B cell (primary cell): Measurements from ENCODE around the genes RAB6A, PGM2L1 and LIPT2.

GRCh38 chr11:73317242-73317579, 9.1 kb downstream of the ARHGEF17 start:
- PRO-cap: no peak
- CAGE, long polyA plus RNA: no peak

DNA sequence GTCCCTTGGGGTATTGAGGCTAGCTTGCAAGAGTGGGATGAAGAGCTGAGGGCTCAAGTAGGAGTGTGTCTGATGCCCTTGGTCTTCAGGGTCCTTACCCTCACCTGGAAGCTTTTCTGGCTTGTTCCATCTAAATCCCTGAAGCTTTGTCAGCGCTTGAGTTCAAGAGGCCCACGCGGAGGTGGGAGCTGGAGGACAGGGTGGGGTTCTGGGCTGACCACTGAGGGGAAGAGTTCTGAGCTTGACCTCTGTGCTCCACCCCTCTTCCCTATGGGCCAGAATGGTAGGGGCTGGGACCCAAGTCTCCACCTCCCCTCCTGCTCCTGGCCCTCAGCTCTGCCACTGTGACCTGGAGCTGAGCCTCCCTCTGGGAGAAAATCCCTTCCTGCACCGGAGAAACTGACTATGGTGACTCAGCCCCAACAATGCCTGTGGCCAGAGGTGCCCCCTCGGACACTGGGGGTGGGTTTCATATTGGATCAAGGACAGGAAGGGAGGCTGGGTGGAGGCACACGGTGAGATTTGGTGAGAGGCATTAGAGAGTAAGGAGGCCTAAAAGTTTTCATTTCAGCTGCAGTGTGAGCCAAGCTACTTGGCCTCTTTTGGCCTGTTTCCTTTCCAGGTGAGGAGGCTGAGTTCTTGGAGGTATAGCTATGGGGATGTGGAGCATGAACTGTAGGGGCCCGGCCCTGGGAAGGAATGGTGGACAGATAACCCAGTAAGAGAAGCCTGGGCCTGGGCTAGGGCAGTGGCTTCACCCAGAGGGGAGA, 23.0 kb downstream of the RELT start:
- PRO-cap: no peak
- CAGE, long polyA plus RNA: no peak

- PRO-cap: bidirectional peak, plus-strand start at chr11:73761416, minus-strand start at chr11:73761074
- CAGE, long polyA plus RNA: no peak
These were observed at the start of gene RAB6A for GRCh38 chr11:73760610-73761662. Gene RAB6A (minus strand): TSS chr11:73761074.

DNA sequence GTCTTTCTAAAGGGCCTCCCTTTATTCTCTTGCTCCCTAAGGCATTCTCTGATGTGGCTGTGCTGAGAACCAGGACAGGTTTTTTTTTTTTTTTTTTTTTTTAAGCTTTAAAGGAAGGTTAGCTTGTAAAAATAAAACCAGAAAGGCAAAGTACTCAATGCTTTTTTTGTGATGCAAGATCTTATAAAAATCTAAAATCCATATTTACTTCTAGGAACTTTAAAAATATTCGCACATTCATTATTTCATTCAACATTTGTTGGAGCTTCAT, 2.8 kb upstream of the MRPL48 start:
- PRO-cap: no peak
- CAGE, long polyA plus RNA: no peak

DNA sequence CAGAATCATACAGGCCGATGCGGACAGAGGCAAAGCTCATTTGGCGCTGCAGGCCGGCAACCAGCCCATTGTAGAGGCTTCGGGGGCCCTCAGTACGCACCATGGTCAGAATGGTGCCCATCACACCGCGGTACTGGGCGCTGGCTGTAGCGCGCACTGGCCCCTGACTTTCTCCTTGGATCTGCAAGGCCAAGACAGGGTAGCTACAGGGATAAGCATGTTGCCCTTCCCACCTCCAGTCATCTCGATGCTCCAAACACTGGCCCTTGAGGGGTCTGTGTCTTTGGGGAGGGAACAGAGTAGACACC, 4.8 kb downstream of the UCP2 start:
- PRO-cap: no peak
- CAGE, long polyA plus RNA: no peak

GRCh38 chr11:74023395-74023694, 14.5 kb upstream of the UCP3 start:
- PRO-cap: no peak
- CAGE, long polyA plus RNA: no peak

DNA sequence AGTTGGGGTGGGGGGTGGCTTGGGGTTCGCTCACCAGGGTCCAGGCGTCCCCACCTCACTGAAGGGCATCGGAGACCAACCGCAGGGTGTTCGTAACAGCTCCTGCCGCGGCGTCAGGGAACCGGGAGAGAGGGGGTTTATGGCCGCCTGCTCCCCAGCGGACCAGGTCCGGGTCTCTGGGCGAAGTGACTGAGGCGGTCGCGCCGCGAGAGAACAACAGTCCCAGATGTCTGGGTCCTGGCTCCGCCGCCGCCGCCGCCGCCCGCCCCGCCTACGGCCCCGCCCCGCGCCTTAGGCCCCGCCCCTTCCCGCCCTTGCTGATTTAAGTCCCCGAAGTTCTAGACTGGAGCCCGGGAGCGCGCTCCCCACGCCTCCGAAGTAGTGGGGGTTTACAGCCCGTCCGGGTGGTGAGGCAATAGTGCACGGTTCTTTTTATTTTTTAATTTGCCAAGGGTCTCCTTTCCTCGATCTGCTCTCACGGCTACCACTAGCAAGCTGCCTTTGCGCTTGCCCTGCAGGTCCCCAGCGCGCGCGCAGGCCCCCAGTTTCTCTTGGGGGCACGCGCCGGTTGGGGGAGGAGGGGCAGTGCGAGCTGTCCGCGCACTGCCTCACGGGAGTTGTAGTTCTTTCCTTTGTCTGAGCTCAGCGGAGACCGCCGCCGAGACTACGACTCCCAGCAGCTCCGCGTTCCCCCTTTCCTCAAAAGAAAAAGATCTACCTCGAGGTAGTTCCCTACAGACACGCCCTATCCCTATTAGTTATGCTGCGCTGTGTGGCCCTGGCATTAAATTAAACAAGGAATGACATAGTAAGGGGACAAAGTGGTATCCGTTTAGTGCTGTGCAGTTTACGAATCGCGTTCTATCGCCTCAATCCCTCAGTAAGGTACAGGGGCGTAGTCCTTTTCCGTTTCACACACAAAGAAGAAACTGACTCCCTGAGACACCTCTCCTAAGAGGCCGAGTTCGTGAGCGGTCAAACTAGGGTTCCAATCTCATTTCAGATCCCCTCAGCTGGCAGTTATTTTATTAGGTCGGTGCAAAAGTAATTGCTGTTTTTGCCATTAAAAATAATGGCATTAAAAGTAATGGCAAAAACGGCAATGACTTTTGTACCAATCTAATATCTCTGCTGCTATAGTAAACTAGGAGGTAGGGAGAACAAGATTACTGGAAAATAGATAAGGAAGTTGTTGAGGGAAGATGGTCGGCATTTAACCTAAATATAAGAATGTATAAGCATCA, at the start of gene PGM2L1:
PGM2L1 (minus strand) TSS at position 228 of the 1,244 bp plus-strand sequence.
- PRO-cap: bidirectional peak, plus-strand start at position 341 of the sequence, minus-strand start at position 187 of the sequence
- CAGE, long polyA plus RNA: no peak

DNA sequence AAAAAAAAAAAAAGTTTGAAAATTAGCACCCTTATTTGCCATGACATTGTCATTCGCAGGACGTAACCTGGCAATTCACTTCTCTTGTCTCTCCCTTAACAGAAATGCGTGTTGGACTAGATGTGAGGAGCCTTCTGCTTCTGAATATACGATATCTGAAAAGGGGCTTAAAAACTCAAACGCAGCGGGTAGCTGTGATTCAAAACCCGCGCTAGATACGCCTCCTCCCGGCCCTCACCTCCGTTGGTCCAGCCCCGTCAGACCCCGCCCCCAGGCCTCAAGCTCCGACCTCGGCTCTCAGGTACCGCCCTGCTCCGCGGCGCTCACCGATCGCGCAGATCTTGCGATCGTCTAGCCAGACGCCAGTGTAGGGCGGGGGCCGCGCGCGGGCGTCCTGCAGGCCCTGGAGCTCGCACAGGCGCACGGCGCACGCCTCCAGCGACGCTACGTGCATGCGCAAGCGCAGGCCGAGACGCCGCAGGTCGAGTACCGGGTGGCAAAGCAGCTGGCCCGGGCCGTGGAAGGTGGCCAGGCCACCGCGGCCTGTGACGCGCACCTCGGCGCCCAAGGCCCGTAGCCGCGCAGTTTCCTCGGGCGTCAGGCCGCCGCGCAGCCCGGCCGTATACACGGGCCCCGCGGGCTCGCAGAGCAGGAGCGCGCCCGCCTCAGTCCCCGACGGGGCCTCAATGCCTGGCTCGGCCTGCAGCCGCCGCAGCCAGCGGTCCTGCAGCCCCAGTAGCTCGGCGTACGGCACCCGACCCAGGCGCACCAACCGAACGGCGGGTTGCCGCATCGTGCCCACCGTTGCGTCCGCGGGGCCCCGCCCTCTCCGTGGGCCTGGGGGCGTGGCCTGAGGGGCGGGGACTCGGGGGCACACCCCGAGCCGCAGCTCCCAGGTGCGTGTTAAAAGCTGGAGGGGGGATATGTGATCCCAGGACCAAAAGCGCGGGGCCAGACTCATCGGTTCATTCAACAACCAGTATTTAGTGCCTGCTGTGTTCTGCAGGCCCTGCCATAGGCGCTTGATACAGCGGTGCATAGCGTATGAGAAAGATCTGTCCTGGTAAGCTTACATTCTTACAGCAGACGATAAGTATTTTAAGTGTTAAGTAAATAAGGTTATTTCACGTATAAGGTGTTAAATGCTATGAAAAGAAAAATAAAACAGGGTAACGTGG, at the start of gene LIPT2:
LIPT2 (minus strand) TSS at position 814 of the 1,178 bp plus-strand sequence.
- PRO-cap: bidirectional peak, plus-strand start at position 470 of the sequence, minus-strand start at position 313 of the sequence; unidirectional peak, minus-strand start at position 771 of the sequence
- CAGE, long polyA plus RNA: no peak

DNA sequence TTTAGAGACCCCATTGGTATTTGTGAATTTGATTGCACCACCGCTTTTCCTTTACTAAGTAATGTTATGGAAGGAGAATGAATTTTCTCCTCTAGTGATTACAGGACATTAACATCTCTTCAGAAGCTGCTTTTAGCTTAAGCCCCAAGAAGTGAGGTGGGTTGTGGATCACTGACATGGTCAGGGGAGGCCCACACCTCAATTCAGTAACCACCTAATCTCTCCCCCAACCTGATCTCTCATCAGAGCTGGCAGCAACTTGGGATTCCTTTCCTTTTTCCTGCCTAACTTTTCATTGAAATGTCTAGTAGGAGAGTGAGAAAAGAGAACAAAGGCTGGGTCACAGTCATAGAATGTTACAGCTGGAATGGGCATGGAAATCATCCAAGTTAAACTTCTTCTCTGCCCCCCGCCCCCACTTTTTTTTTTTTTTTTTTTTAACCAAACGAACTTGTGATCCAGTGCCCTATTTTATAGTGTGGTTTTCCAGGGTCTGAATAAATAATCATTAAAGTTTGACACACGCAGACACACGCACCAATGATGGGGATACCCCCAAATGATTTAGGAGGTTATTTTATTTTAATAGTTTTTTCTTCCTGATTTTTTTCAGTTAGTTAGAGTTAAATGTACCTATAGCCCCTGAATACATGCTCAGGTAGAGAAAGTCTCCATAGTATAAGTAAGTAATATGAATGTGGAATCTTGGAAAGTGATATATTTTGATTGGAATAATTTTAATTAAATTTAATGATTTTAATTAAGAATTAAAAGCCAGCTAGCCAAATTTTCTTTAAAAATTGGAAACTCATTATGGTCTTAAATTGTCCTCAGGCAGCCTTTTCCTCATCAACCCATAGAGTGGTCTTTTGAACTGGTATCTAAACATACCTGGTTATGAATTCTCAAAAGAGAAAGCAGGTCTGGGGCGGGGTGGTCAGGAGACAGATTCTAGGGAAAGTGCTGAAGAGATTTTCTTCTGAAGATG, 92.0 kb downstream of the RNF169 start:
- PRO-cap: no peak
- CAGE, long polyA plus RNA: no peak

DNA sequence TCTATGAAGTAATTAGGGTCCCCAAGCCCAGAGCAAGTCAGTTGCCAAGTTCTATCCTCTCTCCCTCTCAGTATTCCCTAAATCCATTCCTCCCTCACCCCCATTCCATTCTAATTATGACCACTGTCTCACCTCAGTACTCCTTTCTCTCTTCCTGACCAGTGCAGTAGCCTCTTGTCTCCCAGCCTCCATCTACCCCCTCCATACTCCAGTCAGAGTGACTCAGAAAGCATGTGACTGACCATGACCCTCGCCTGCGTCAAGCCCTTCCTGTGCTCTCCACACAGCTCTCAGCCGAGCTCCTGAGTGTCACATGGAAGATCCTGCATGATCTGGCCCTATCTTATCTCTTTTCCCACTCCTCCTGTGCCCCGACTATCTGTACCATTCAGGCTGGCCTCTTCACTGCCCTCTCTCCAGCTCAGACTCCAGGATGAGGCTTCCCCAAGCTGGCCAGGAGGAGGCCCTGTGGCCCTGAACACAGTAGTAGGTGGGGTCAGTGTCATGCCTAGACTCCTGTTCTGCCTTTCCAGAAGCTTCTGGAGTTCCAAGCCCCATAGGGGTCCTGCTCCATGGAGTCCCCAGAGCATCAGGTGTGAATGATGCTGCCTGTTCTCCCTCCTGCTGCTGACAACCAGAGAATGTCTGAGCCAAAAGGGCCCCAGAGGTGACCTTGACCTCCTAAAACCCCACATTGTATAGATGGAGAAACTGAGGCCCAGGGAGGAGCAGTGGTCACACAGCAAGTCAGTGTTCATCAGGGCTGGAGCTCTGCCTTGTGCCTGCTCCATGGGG, 42.7 kb downstream of the NEU3 start:
- PRO-cap: no peak
- CAGE, long polyA plus RNA: no peak

- PRO-cap: no peak
- CAGE, long polyA plus RNA: no peak
These were observed 17.6 kb downstream of the SLCO2B1 start for GRCh38 chr11:75168361-75169093.

DNA sequence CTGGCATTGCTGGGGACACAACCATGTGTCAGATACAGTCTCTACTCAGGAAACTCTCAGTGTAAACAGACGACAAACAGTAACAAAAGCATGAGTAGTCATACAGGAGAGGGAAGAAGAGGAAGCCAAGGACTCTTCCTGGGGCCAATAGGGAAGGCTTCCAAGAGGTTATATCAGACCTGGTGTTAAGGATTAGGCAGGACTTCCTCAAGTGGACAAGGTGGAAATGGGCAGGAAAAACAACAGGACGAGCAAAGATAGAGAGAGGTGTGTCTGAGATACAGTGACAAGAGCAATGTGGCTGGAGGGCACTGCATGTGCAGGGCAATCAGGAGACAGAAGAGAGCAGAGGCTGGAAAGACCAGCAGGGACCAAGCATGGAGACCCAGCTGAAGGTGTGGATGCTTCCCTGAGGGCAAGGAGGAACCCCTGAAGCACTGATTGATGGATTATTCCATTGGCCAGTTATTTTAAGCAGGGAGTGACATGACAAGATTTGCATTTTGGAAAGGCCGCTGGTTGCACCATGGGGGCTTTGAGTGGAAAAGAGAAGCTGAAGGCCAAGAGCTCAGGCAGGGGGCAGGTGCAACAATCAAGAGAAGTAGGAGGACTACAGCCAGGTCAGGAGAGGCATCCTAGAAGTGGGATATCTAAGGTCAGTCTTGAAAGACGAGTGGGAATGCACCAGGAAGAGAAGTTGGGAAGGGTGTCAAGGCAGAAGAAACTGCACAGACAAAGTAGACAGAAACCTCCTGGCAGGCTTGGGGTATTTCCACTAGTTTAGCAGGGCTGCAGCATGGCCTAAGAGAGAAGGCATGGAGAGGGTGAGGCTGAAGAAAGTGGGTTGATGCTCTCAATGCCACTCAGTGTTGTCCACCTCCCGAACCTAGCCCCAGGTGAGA, 31.4 kb upstream of the TPBGL start:
- PRO-cap: no peak
- CAGE, long polyA plus RNA: no peak

GRCh38 chr11:75313827-75314525, 37.5 kb downstream of the ARRB1 start:
- PRO-cap: no peak
- CAGE, long polyA plus RNA: no peak

DNA sequence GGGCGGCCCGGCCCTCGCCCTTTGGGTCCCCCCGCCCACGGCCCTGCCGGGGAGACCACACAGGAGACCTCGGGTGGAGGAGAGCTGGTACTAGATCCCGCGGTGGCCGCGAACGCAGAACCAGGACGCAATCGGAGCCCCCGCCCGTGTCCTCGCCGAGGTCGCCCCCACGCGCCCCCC, 187 bp downstream of the ARRB1 start:
- PRO-cap: no peak
- CAGE, long polyA plus RNA: no peak

DNA sequence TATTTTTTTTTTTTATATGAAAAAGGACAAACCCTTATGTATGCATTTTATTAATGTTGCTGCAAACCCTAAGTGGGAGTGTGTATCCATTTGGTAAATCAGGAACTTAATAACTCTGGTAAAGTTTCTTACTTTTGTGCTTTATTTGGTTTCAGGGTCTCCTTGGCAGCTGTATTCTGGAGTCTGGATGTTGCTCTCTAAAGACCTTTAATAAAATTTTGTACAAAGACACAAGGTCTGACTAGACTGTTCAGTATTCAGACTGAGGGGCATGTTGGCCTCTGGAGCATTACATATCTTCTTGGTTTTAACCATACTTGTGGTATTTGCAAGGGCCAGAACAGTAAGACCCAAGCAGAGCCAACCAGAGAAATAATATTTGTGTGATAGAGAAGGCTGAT, 6.1 kb downstream of the RPS3 start:
- PRO-cap: no peak
- CAGE, long polyA plus RNA: no peak

DNA sequence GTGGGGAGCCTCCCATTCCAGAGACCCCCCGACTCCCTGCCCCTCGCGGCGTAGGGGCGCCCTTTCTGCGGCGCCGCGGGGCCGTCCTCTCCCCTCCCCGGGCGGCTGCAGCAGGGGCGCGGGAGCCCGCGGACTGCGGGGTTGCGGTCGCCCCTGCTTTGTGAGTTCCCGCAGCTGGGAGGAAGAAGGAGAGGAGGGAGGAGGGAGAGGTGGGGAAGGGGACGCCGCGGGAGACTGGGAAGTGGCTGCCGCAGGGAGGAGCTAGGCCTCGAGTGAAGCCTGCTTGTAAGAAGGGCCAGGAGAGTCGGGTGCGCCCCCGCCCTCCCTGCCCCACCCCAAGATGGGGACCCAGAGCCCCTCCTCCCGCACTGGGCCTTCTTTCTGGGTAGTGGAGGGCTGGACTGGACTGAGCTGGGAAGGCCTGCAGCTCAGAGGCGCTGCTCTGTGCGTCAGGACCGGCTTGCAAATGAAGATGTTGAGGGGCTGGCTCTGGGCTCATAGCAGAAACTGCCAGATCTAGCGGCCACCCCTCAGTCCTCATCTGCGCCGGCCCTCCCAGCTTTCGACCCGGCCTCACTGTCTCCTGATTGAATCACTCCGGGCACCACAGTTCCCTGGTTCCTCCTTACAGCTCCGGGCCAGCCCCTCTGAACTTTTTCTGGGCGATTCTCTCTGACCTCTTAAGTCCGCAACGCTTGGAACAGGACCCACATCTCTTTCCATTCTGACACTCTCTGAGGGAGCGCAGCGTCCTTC, 21.7 kb downstream of the SERPINH1 start:
- PRO-cap: bidirectional peak, plus-strand start at position 379 of the sequence, minus-strand start at position 274 of the sequence; unidirectional peak, minus-strand start at position 471 of the sequence
- CAGE, long polyA plus RNA: no peak

GRCh38 chr11:75786217-75787004, 17.8 kb downstream of the DGAT2 start:
- PRO-cap: no peak
- CAGE, long polyA plus RNA: no peak

GRCh38 chr11:75812894-75813531, 2.0 kb upstream of the UVRAG start:
- PRO-cap: no peak
- CAGE, long polyA plus RNA: no peak

DNA sequence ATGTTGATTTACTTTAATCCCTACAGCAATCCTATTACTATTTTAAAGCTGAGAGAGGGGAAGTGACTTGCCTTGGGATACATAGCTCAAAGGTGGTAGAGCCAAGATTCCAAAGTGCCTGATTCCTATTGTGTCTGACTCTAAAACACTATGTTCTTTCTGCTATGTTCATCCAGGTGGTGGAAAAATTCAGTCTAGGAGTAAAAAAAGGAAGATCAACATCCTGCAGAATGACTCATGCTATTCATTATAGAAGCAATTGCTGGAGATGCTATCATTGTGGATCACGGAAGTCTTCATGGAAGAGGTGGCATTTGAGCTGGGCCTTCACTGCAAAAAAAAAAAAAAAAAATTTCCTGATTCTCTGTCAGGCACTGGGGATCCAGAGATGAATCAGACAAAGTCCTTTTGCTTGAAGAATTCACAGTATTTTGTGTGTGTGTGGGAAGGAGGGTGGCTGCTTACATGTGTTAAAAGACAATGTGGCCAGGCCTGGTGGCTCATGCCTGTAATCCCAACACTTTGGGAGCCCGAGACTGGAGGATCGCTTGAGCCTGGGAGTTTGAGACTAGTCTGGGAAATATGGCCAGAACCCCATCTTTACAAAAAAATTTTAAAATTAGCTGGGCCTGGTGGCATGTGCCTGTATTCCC, 1.4 kb upstream of the UVRAG start:
- PRO-cap: no peak
- CAGE, long polyA plus RNA: no peak

- PRO-cap: bidirectional peak, plus-strand start at chr11:75892259, minus-strand start at chr11:75892095
- CAGE, long polyA plus RNA: no peak
These were observed 77.0 kb downstream of the UVRAG start for GRCh38 chr11:75891986-75892531.